NT2/D1 (cell line): ENCODE data around the gene PRKCH.

- RRBS, 2 experiments, result no CpG with 5 or more reads among the region's 3 CpGs
Observed at GRCh38 chr14:60753217-60753869, 18.8 kb downstream of the MNAT1 start.

- RRBS, 2 experiments, result no CpG with 5 or more reads among the region's 9 CpGs
Observed at GRCh38 chr14:60890129-60890824, 90.6 kb downstream of the TRMT5 start.

DNA sequence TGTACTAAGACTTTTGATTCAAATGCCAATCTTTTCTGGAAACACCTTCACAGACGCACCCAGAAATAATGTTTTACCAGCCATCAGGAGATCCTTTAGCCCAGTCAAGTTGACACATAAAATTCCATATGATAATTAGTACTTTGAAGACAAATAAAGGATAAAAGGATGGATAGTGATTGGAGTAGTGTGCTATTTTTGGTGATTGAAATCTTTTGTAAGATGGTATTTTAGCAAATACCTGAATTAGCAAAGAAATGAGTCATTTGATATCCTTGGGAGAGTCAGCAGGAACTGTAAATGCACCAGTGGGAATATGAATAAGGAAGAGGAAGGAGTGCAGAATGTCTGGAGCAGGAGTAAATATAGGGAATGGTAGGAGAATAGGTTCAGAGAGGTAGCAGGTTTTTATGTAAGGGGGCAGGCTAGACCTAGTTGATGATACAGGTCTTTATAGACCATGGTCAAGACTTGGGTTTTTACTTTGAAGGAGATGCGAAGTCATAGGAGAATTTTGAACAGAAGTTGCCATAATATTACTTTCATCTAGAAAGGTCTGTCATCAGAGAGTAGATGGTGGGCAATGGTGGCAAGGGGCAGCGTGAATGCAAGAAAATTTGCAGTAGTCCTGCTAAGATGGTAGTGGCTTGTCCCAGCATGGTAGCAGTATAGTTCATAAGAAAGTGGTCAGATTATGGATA, 74.9 kb downstream of the TRMT5 start:
- RRBS, 2 experiments, result no CpG with 5 or more reads among the region's 3 CpGs

DNA sequence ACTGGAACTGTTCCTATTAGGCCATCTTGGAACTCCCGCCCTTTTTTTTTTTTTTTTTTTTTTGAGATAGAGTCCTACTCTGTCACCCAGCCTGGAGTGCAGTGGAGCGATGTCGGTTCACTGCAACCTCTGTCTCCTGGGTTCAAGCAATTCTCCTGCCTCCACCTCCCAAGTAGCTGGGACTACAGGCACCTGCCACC, 117.2 kb downstream of the SLC38A6 start:
- RRBS, 2 experiments, result no CpG with 5 or more reads among the region's 3 CpGs

DNA sequence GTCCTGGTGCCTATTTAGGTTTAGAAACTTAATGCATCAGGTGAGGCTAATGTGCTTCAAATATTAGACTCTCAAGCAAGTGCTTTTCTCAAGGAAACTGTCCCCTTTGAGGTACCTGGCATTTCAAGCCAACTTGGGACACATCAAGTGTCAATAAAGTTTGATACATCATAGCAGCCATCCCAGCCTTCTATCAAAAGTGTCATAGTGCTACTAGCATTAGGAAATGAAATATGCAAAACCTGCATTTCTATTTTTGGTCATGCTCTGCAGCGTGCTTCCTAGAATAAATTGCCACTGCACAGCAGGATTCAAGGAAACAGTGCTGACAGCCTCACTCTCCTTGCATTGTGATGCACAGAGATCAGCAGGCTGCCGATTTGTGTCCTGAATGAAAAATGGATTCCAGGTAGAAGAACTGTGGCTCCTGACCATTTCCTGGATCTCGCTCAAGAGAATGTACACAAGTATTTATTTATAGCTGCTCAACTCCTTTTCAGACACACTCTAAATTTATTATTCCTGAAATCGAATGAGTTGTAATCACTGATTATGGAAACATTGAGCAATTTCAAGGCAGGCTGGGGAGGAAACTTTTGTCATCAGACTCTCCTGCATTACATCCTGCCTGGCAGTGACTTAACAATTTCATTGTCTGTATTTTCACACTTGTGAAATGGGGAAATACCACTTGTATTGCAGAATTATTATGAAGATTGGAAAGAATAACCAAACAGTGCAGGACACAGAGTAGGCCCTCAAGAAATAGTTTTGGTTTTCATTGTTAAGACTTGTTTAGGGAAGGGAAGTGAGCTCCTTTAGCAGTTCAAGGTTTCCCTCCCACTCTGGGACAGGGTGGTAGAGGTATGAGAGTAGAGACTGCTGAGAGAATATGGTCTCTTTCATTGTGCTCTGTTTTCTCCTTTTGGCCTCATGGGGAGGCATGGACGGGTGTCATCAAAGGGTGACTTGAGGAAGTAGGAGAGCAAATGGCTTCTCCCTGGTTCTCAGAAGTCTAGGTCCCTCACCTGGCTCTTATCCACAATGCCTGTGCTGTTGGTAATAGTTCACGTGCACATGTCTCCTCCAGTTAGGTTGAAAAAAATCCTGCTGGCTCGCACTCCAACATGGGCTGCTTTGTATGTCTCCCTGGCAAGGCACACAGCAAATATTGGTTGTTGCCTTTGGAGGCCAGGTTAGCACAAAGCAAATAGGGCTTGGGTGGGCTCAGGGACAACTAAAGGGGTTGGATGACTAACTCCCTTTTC, 121.1 kb downstream of the SLC38A6 start:
- RRBS, 2 experiments, result no CpG with 5 or more reads among the region's 7 CpGs

- RRBS, 2 experiments, result no CpG with 5 or more reads among the region's 10 CpGs
Observed at GRCh38 chr14:61125930-61126600, 145.0 kb downstream of the SLC38A6 start.

DNA sequence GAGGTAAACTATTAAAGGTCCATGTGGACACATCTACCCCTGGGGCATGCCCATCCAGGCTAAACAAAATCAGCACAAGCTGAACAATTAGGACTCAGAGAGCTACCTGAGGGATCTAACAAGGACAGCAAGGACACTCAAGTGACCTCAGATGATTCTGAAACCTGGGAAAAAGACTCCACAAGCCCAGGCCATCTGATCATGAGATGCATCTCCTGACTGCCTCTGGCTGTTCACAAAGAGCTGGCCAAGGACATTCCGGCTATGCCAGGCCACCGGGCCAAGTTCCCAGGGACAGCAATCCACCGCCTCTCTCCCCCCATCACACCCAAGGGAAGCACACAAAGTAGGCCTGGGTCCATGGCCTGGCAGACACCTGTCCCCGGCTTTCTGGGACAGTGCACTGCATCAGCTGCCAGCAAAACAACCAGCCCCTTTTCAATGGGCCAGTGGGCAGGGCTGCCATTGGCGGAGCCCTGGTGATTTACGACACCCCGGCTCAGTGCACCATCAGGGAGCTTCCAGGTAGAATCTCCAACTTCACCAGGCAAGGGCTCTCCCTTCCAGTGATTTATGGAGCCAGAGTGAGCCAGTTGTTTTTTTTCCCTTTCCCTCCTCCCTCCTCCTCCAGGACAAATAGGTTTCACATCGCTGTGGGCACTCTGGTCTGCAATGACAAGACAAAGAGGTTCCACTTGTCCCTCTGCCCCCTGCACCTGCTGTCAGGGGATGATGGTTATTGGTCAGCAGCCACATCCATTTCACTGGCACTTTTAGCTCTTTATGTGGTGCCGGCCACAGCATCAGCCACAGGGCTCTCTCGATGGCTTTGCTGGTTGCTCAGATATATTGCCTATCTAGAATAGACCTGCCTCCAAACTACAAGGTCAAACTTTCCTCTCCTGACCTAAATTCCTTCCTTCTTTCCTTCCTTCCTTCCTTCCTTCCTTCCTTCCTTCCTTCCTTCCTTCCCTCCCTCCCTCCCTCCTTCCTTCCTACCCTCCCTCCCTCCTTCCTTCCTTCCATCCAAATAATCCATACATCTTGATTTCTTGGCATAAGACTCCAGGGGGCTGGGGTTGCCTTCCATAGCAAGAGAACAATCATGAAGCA, 149.7 kb downstream of the SLC38A6 start:
- RRBS, 2 experiments, result 91 to 100% methylated on average over 3 to 4 of the region's 10 CpGs

GRCh38 chr14:61320722-61321336, 550 bp upstream of the PRKCH start:
- RRBS, 2 experiments, result 28 to 88% methylated on average over 6 of the region's 27 CpGs

DNA sequence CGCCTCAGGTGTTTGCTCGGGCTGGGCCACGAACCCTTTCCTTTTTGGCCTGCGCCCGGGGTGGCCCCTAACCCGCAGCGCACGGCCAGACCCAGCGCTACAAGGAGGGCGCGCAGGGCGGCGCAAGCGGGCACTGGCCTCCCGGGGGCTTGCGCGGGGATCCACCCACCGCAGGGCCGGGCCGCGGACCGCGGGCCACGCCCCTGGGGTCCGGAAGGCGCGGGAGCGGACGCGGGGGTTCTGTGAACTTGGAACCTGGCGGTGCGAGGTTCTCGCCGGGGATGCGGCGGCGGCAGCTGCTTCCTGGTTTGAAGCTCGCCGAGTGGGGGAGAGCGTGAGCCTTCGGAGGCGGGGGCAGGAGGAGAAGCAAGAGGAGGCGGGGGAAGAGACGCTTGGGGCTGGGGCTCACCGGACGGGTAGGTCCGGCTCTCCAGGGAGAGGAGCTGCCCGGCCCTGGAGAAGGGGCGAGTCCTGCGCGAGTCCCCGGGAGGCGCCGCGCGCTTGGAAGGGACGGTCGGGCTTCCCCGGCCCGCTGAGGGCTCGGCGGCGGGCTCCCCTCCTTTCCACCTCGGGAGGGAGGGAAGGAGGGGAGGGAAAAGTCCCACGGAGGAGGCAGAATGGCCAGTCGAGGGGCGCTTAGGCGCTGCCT, at the start of gene PRKCH:
Gene PRKCH, plus strand, starts transcription at position 243 of the 649 bp plus-strand sequence.
- RRBS, 2 experiments, result 2 to 5% methylated on average over 28 to 31 of the region's 68 CpGs

DNA sequence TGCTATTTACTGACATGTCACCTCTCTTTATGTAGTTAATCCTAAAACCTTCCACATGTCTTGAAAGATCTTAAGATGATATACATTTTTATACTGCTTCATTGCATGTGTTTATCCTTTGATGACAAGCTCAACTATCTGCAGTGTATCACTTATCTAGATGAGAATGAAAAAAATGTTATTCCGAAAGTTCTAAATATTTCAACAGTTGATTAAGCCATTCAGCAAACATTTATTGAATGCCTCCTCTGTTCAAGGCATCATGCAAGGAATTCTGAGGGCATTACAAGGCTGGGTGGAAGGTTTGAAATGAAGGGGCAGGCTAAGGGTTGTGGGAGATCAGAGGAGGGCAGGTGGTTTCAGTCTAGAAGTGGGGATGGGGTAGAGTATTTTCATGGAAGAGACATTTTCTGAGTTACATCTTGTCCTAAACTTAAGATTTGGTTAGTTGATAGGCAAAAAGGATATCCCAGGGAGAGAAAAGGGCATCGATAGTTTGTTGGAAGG, 126.9 kb downstream of the PRKCH start:
- RRBS, 2 experiments, result no CpG with 5 or more reads among the region's 2 CpGs

DNA sequence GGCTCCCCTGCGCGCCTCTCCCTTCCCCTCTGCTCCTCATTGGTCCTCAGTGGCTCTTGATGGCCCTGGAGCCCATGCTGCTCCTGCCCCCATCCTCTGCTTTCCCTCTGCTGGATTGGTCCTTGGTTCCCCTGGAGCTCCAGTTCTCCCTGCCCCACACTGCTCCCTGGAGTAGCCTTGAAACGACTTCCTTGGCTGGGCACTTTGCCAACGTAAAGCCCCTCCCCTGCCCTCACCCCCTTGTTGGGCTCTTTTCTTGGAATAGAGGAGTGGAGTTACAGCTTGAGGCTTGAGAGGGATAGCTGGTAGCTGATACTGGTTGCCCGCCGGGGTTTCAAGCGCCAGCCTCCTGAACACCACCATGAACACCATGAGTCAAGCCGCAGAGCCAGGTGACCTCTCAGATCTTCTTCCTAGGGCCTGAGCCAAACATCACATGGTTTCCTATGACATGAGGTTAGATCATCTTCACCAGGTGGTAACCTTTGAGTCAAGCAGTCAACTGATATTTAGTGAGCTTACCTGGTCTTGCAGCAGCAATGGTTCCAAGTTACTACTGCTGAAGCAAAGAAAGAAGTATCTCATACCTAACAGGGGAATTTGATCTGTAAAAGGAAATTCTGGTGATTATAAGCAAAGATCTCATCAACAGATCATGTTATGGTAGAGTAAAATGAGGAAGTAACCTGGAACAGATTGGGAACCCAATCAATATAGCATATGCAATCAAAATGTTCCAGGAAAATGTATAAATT, 139.9 kb downstream of the PRKCH start:
- RRBS, 2 experiments, result no CpG with 5 or more reads among the region's 8 CpGs

- RRBS, 2 experiments, result no CpG with 5 or more reads among the region's 7 CpGs
Observed at GRCh38 chr14:61476292-61477367, 155.3 kb downstream of the PRKCH start.

GRCh38 chr14:61486936-61487330, 165.6 kb downstream of the PRKCH start:
- RRBS, 2 experiments, result no CpG with 5 or more reads among the region's 4 CpGs

- RRBS, 2 experiments, result no CpG with 5 or more reads among the region's 9 CpGs
Observed at GRCh38 chr14:61528575-61529001, 166.7 kb upstream of the HIF1A start.

GRCh38 chr14:61574047-61574568, 121.2 kb upstream of the HIF1A start:
- RRBS, 2 experiments, result no CpG with 5 or more reads among the region's 3 CpGs

- RRBS, 2 experiments, result no CpG with 5 or more reads among the region's 14 CpGs
Observed at GRCh38 chr14:61601818-61602604, 93.3 kb upstream of the HIF1A start.

GRCh38 chr14:61663646-61664083, 31.6 kb upstream of the HIF1A start:
- RRBS, 2 experiments, result no CpG with 5 or more reads among the region's 1 CpG

DNA sequence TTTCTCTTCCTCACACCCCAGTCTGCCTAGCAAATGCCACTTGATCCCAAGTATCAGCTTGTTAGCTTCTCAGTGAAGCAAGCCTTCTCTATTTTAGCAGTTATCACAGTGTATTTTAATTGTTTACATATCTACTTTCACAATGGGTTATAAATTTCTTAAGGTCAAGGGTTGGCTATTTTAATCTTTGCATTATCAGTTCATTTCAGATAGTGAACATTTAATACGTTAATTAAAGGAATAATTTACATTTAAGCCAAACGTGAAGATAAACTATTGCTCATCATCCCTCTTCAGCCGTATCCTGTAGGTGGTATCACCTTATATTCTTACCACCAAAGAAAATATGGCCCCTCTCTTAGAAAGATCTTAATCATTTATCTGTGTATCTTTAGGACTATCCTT, 26.8 kb upstream of the SNAPC1 start:
- RRBS, 2 experiments, result no CpG with 5 or more reads among the region's 3 CpGs

- RRBS, 2 experiments, result no CpG with 5 or more reads among the region's 3 CpGs
Observed at GRCh38 chr14:61746808-61747652, 15.2 kb upstream of the SNAPC1 start.